ENCODE data around the genes DDX52, TBC1D3K and CISD3.

GRCh38 chr17:36585625-36586188, 6.0 kb upstream of the DHRS11 start:
- CAGE, long polyA plus RNA: no peak
- RRBS: no CpG with 5 or more reads among the region's 5 CpGs

DNA sequence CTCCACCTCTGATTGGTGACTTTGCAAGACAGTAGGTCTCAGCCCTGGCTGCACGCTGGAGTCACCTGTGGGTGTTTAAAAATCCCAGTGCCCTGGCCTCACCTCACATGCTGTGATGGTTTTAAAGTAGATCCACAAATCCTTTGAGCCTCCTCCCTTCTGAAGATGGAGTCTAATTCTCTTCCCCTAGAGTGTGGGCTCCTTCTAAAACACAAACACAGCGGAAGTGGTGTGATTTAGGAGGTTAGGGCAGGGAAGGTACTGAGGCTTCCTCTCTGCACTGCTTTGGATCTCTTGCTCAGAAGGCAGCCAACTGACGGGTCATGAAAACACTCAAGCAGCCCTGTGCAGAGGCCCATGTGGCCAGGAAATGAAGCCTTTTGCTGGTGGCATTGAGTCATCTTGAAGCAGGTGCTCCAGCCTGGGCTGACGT, 72.7 kb downstream of the MRM1 start:
- CAGE, long polyA plus RNA: no peak
- RRBS: no CpG with 5 or more reads among the region's 4 CpGs

- CAGE, long polyA plus RNA: no peak
- RRBS: no CpG with 5 or more reads among the region's 11 CpGs
Observed at GRCh38 chr17:37082644-37083386, 134.1 kb downstream of the AATF start.

DNA sequence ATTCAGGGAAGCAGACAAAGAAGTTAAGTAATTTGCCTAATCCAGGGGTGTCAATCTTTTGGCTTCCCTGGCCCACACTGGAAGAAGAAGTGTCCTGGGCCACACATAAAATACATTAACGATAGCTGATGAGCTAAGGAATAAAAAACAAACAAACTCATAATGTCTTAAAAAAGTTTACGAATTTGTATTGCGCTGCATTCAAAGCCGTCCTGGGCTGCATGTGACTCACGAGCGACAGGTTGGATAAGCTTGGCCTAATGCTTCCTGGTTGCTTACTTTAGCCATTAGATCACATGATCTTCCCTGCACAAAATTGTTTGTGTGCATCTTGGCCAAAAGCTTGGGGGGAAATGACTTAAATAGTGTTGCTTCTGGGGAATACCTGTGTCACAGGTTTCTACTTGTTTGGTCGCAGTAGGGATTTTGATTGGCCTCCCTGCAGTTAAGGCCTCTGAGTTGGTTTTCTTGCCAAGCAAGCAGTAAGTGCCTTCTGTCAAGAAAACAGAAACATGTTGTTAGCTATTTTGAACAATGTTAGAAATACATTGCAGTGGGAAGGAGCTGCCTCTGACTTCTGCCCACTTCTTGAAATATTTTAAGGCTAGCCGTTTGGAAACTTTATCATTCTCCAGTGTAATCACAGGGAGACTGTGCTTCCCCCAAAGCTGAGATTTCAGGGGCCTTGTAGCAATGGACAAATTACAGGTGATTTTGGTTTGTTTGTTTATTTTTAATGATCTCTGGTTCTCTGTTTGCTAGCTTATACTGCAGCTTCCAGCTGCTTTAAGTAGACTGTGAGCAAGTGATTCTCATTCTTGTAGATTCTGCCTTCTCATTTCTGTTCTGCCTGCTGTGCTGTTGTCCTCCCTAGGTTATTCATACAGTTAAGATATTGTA, 39.5 kb upstream of the DUSP14 start:
- CAGE, long polyA plus RNA: no peak
- RRBS: no CpG with 5 or more reads among the region's 8 CpGs

DNA sequence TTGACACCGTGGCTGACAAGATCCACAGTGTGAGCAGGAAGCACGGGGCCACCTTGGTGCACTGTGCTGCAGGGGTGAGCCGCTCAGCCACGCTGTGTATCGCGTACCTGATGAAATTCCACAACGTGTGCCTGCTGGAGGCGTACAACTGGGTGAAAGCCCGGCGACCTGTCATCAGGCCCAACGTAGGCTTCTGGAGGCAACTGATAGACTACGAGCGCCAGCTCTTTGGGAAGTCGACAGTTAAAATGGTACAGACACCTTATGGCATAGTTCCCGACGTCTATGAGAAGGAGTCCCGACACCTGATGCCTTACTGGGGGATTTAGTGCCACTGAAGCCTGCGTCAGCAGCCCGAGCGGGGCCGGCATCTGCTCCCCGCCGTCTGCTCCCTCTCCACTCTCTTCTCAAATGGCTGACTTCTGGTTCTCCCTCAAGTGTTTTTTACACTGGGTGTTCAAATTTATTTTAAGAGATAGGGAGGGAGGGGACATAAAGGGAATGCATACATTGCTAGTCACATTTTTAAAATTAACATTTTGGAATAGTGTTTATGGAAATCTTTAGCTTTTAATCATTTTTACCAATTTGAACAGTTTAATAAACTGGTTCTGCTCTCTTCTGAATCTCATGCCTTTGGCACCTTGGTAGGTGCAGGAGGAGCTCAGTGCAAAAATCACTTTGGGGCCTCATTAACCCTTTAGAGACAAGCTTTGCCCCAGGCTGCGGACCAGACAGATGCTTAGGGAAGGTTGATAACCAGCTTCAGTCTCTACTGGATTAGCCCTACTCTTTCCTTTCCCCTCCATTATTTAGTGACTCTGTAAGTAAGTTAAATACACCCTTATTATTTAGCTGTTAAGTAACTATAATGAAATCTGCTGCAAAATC, 23.1 kb downstream of the DUSP14 start:
- CAGE, long polyA plus RNA: start-site peak on the plus strand centred at position 431 of the sequence, 147 bp wide, 229 and 140 reads in 2 replicates; start-site peak on the plus strand centred at position 719 of the sequence, 138 bp wide, 278 and 178 reads in 2 replicates
- RRBS: no CpG with 5 or more reads among the region's 24 CpGs

GRCh38 chr17:37609529-37610307, 500 bp upstream of the SYNRG start:
- CAGE, long polyA plus RNA: no peak
- RRBS: no CpG with 5 or more reads among the region's 25 CpGs

GRCh38 chr17:37642538-37643856, at the start of gene DDX52:
Gene DDX52 (minus strand): TSS chr17:37643446.
- CAGE, long polyA plus RNA: start-site peak on the minus strand at chr17:37643418-37643431, 36 and 24 reads in 2 replicates
- RRBS: no CpG with 5 or more reads among the region's 54 CpGs

- CAGE, long polyA plus RNA: no peak
- RRBS: no CpG with 5 or more reads among the region's 5 CpGs
Observed at GRCh38 chr17:37725475-37726038, 19.3 kb downstream of the HNF1B start.

DNA sequence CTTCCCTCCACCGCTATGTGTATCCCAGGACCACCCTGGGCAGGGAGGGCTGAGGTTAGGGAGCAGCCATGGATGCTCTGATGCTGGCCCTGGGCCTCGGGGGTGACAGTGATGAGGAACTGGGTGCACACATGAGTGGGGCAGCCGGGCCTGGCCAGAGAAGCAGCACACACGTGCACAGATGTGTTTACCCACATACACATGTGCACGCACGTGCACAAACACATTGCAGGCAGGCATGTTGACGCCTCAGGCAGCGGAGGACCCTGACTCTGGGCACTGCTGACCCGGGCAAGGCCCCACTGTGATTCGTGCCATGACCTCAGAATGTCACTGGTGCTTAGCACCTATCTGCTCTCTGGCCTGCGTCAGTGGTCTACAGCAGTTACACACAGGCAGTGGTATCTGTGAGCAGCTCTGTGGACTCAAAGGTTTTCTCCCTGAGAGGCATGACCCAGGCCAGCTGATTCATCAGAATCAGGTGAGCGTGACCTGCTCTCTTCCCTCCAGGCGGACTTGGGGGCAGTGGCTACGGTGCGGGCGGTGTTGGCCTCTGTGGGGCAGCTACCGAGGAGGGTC, at the start of gene TBC1D3K:
Gene TBC1D3K (plus strand): TSS at position 326 of the 579 bp plus-strand sequence.
- CAGE, long polyA plus RNA: no peak
- RRBS: no CpG with 5 or more reads among the region's 17 CpGs

DNA sequence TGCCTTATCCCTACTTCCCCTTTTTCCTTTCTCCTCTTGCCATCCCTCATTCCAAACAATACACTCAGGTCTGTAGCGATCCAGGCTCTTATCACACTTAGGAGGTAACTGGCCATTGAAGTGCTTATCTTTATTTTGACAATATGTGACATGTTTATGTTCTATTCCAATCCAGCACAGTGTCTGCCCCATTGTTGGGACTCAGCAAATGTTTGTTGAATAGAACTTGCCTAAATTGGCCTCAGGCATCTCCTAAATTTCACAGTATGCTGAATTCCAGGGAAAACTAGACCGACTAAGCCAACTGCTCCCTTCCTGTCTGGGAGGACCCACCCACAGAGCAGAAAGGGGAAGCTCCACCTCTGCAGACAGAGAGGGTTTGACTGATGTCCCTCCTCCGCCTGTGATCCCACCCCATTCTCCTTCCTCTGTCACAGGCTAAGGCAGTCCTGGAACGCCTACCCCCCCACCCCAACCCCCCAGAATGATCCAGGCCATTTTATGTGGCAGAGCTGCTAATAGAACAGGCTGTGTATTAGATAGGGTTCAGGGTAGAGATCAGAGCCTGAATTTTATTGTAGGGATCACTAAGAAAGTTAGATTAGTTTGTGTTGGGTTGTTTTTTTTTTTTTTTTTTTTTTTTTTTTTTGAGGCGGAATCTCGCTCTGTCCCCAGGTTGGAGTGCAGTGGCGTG, 19.8 kb upstream of the MRPL45 start:
- CAGE, long polyA plus RNA: no peak
- RRBS: no CpG with 5 or more reads among the region's 7 CpGs

GRCh38 chr17:38349017-38349656, 2.5 kb upstream of the SOCS7 start:
- CAGE, long polyA plus RNA: no peak
- RRBS: no CpG with 5 or more reads among the region's 7 CpGs

DNA sequence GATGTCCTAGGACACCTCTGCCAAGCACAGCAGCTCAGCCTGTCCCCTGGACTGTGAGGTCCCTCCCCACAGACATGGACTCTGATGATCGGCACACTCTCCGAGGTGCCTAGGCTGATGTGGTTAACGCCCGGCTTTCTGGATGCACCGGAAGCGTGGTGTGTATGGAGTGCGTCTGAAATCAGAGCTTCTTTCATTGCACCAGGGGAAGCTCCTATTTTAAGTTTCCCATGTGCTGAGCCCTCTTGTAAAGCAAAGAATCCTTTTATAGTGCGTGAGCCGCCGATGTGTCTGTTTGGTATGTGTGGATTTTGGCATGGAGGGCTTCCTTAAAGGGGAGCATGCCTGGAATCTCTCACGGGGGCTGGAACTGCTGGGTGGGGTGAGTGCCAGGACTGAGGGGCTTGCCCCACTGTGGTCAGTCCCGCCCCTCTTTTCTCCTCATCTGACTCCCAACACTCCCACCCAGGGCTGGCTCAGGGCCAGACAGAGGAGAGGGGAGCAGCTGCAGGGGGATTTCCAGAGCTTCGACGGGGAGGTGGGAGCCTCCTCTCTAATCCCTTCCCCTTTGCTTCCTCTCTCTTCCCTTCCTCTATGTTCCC, 6.9 kb upstream of the ARHGAP23 start:
- CAGE, long polyA plus RNA: no peak
- RRBS: no CpG with 5 or more reads among the region's 14 CpGs

GRCh38 chr17:38425671-38426217, 2.5 kb upstream of the ARHGAP23 start:
- CAGE, long polyA plus RNA: no peak
- RRBS: no CpG with 5 or more reads among the region's 10 CpGs

DNA sequence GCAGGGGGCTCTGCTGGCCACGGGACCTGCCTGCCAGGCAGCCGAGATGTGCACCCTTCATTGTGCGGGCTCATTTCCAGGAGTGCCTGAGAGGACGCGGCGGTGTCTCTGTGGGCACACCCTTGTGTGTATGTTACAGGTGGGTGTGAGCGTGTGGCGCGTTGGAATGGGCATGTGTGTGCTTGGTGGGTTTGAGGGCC, 15.9 kb downstream of the ARHGAP23 start:
- CAGE, long polyA plus RNA: no peak
- RRBS: no CpG with 5 or more reads among the region's 9 CpGs

GRCh38 chr17:38453995-38454513, 25.8 kb downstream of the ARHGAP23 start:
- CAGE, long polyA plus RNA: no peak
- RRBS: no CpG with 5 or more reads among the region's 41 CpGs

DNA sequence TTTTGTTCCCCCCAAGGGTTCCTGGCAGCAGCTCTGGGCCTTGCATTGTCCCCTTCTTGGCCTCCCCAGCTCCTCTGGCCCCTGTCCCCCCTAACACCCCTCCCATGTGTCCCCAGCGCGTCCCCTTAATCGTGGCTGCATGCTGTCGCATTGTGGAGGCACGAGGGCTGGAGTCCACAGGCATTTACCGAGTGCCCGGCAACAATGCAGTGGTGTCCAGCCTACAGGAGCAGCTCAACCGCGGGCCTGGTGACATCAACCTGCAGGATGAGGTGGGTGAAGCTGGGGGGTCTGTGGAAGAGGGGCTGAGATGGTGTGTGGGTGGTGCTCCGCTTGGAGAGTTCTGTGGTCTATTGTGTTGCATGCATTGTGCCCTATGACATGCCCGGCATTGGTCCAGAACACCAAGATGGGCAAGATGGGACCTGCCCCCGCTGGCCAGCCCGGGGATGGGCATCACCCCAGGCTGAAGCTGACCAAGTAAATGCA, 54.2 kb downstream of the ARHGAP23 start:
- CAGE, long polyA plus RNA: no peak
- RRBS: no CpG with 5 or more reads among the region's 13 CpGs

DNA sequence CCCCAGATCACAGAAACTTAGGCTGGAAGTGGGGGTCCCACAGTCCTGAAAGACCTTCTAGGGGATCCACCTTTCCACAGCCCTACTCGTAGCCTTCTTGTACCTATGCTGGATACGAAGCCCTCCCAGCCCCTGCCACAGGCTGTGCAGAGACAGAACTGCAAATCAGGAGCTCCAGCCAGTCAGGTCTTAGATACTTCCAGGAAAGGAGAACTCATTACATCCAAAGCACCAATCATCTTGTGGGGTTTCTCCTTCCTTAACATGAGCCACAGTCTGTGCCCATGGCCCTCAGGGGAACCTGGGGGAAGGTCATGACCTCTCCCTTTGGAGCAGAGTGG, 14.8 kb downstream of the SRCIN1 start:
- CAGE, long polyA plus RNA: no peak
- RRBS: no CpG with 5 or more reads among the region's 2 CpGs

- CAGE, long polyA plus RNA: no peak
- RRBS: no CpG with 5 or more reads among the region's 6 CpGs
Observed at GRCh38 chr17:38699069-38699563, 6.0 kb upstream of the MLLT6 start.

DNA sequence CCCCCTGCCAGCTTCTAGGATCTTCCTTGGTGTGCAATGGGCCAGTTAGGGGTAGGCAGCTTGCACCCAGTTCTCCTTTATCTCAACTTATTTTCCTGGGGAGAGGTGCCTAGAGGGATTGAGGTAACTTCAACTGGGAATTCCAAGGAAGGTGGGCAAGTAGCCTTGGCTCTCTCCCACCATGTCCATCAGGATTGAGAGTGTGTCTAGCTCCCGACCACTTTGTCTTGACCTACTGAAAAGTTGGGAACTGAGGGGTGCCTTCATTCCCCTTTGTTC, 1.0 kb upstream of the CISD3 start:
- CAGE, long polyA plus RNA: no peak
- RRBS: no CpG with 5 or more reads among the region's 1 CpG

DNA sequence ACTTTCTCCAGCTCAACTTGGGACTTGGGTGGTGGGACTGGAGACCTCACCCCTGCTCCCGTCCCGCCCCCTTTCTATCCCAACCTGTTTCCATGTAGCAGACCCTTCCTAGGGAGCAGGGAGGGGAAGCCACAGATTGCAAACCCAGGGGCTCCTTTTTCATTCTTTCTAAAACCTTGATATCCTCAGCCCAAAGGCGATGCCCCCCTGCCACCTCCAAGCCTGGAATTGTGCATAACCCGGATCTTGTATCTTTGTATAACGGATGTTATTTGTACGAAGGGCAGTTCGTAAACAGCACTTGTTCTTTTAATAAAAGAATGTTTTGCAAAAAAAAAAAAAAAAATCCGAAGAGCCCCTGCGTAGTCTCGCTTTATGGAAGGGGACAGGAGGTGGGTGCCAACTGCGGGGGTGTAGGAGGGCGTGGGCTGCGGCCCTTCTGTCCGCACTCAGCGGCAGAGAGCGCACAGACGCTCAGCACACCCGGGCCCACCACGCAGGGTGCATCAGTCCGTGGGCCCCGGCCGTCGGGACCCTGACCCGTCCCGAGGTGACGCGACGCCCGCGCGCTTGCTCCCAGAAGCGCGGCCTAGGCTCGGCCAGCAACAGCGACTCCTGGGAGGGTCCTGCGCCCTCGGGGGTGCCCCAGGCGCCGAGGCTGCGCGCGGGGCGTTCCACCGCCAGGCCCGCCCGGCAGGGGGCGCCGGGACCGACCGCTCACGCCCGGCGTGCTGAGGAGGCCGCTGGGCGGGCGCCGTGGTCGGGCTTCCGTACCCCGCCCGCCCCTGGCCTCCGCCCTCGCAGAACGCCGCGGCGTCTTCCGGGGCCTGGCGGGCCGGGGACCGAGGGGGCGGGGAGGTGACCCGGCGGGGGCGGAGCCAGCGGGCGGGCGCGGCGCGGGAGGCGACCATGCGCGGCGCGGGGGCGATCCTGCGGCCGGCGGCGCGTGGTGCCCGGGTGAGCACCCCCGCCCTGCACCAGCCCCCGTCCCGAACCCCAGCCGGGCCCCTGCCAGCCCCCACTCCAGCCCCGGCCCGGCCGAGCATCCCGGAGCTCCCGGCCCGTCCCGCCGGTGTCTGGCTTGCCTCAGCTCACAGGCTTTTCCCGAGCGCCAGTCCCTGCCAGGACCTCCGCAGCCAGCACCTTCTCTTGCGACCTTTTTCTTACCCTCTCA, at the start of gene CISD3:
Gene CISD3 (plus strand): TSS at position 892 of the 1,174 bp plus-strand sequence.
- CAGE, long polyA plus RNA: no peak
- RRBS: no CpG with 5 or more reads among the region's 109 CpGs

Measured in BJ (cell line).